Breast (tissue), 4 donors: ENCODE results near the gene TCF21.

DNA sequence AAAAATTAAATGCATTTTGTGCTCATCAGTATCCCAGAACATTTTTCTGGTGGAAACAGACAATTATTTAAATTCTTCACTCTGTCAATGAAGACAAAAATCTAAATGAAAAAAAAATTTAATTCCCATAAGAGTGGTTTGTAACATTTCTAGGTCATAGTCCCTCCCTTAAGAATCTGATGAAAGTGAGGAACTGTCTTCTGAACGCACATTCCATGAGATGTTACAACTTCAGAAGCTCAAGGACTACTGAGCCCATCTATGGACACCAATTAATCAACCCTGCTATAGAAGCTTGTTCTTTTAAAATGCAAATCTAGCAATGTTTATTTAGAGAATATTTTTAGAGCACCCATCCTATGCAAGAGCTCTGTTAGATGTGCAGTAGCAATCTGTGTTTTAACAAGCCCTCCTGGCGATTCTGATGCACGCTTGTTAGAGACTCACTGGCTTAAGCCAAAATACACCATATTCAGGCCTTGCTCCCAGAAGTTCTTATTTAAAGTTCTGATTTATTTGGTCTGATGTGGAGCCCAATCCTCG lies 21.2 kb upstream of the ARG1 start:
- PRO-cap, 3 experiments: no peak in any of the 3 experiments
- RRBS: no CpG with 5 or more reads among the region's 4 CpGs

GRCh38 chr6:131950751-131951019 lies 487 bp downstream of the CCN2 start:
- PRO-cap, 3 experiments: peak in 3 of 3 experiments; most common plus-strand start chr6:131950974 (in 2); most common minus-strand start chr6:131950979 (in 3)
- RRBS: 7% methylated on average over 3 of the region's 36 CpGs

- PRO-cap, 3 experiments: no peak in any of the 3 experiments
- RRBS: no CpG with 5 or more reads among the region's 8 CpGs
Measured at GRCh38 chr6:131980748-131981424, 29.7 kb upstream of the CCN2 start.

DNA sequence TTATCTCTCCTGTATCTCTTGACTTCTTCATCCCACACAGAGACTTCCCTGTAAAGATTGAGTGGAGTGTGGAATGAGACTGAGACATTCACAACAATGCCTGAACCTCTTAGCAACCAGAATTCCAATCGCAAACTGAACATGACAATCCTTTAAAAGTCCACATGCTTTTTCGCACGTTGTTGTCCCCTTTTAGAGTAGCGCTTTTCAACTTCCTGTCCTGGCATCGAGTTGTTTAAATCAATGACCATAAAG lies 194.2 kb upstream of the CCN2 start:
- PRO-cap, 3 experiments: no peak in any of the 3 experiments
- RRBS: no CpG with 5 or more reads among the region's 5 CpGs

- PRO-cap, 3 experiments: no peak in any of the 3 experiments
- RRBS: no CpG with 5 or more reads among the region's 4 CpGs
Measured at GRCh38 chr6:132202553-132202880, 198.8 kb downstream of the MOXD1 start.

- PRO-cap, 3 experiments: no peak in any of the 3 experiments
- RRBS: no CpG with 5 or more reads among the region's 2 CpGs
Measured at GRCh38 chr6:132612275-132612862, 11.7 kb downstream of the TAAR2 start.

GRCh38 chr6:132712338-132712965 lies 1.4 kb downstream of the VNN1 start:
- PRO-cap, 3 experiments: no peak in any of the 3 experiments
- RRBS: no CpG with 5 or more reads among the region's 6 CpGs

DNA sequence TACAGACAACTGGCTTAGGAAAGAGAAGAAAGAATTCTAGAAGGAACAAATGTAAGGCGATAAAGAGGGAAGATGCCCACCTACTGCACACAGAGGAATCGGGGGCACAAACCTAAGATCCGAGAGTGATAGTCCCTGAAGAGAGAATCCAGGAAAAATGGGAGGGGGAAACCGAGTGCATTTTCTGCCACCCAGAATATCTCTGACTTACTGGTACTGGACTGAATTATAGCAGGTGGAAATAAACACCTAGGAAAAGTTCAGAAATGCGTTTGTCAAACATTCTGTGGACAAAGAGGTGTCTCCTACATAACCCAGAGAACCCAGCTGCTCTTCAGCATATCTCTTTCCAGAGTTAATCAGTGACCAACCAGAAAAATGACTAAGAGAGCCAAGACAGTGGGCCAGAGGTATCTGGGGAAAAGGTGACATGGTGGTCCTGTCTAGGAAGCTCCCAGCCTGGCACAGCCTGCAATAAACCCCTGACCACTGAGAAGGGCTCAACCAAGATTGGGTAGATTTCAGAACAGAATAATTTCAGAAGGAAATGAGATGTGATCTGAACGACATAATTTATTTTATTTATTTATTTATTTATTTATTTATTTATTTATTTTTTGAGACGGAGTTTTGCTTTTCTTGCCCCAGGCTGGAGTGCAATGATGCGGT lies 5.9 kb upstream of the VNN1 start:
- PRO-cap, 3 experiments: no peak in any of the 3 experiments
- RRBS: no CpG with 5 or more reads among the region's 8 CpGs

DNA sequence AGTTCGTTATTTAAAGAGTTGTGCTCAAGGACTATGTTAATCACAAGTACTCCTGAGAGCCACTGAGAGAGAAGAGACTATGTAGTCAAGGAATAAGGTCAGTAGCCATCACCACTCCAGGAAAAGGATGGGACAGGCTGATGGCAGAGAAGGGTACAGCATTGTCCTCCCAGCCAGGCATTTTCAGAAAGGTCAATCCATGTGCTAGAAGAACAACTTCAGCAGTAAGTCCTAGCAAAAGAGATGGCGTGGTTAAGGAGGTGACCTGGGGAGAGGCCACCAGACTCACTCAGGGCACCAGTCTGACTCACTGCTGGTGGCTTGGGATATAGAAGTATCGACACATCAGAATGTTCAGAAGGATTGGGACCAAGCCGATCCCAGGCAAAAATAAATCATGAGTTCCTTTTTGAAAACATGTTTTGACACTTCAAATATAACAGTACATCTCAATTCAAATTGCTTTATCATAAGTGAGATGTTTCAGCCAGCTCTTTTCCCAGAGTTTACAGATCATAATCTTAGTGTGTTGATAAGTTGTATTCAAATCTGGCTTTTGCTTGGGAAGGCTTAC lies 6.5 kb downstream of the RPS12 start:
- PRO-cap, 3 experiments: no peak in any of the 3 experiments
- RRBS: no CpG with 5 or more reads among the region's 4 CpGs

DNA sequence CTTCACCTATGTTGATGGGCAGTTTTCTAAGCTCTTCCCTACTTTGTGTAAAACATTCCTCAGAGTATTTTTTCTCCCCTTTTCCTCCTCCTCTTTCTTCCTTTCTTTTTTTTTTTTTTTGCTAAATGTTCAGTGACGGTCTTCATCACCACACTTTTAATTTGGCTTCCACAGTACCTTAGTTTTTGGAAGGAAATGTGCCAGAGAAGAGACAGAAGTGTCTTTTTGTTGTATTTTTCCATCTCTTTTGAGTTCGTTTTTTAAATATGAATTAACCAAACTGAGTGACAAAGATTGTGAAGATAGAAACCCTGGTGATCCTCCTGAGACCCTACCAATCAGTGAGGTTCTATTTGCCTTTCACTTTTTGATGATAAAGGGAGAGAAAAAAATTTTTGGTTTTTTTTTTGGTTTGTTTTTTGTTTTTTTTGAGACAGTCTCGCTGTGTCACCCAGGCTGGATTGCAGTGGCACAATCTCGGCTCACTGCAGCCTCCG lies 7.1 kb downstream of the RPS12 start:
- PRO-cap, 3 experiments: no peak in any of the 3 experiments
- RRBS: no CpG with 5 or more reads among the region's 5 CpGs

GRCh38 chr6:133609395-133610086 lies 279.4 kb upstream of the TCF21 start:
- PRO-cap, 3 experiments: no peak in any of the 3 experiments
- RRBS: no CpG with 5 or more reads among the region's 2 CpGs

DNA sequence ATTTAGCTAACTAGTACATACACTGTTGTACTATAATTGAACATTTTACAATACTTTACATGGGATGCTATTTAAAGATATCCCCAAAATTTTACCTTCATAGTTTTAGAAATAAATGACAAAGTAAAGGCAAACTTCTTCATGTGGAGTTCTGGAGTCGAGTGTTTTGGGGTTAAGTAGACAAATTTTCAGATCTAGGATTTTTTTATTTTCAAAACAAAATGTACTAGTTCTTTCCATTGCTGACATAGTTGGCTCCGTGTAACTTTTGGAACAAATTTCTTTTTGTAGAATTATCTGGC lies 131.7 kb upstream of the TCF21 start:
- PRO-cap, 3 experiments: no peak in any of the 3 experiments
- RRBS: no CpG with 5 or more reads among the region's 2 CpGs

GRCh38 chr6:133888681-133889623 lies at the start of gene TCF21:
Gene TCF21 (plus strand): TSS chr6:133889113.
- PRO-cap, 3 experiments: no peak in any of the 3 experiments
- RRBS: 6% methylated on average over 2 of the region's 33 CpGs

- PRO-cap, 3 experiments: no peak in any of the 3 experiments
- RRBS: no CpG with 5 or more reads among the region's 53 CpGs
Measured at GRCh38 chr6:133895433-133896697, 7.0 kb downstream of the TCF21 start.

GRCh38 chr6:133953540-133954819 lies 956 bp downstream of the TBPL1 start:
- PRO-cap, 3 experiments: no peak in any of the 3 experiments
- RRBS: under 1% methylated on average over 4 of the region's 30 CpGs

- PRO-cap, 3 experiments: no peak in any of the 3 experiments
- RRBS: no CpG with 5 or more reads among the region's 3 CpGs
Measured at GRCh38 chr6:134346466-134346821, 28.5 kb upstream of the SGK1 start.

DNA sequence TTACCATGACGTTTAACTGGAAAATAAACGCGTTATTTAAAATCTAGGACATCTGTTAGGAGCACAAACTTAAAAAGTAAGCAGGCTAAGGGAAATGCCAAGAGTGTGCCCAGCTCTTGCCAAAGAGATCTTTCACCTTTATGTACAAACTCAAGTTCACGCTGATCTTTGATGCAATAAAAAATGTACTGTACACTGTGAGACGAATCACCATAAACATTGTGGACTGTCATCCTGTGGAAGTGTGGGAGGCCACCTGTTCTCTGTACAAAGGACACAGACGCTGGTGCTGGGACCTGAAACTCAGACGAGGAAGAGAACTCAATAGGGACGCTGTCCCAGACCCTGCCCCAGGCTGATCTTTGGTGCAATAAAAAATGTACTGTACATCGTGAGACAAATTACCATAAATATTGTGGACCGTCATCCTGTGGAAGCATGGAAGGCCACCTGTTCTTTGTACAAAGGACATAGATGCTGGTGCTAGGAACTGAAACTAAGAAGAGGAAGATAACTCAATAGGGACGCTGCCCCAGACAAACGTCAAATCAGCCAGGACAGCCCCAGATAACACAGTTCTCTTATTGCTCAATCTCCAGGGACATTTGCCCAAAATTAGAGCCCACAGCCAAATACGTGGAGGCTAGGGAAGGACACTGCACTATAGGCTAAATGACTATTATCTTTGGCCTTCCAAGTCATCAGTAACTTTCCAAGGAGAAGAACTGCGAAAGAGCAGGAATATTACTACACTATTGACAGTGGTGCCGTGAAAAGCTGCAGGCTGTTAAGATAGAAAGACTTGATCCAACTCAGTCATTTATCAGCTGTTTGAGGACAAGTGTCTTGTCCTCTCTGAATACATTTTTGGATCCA lies 312.8 kb upstream of the SGK1 start:
- PRO-cap, 3 experiments: no peak in any of the 3 experiments
- RRBS: no CpG with 5 or more reads among the region's 15 CpGs

- PRO-cap, 3 experiments: no peak in any of the 3 experiments
- RRBS: no CpG with 5 or more reads among the region's 30 CpGs
Measured at GRCh38 chr6:134632913-134633653, 315.2 kb upstream of the SGK1 start.

DNA sequence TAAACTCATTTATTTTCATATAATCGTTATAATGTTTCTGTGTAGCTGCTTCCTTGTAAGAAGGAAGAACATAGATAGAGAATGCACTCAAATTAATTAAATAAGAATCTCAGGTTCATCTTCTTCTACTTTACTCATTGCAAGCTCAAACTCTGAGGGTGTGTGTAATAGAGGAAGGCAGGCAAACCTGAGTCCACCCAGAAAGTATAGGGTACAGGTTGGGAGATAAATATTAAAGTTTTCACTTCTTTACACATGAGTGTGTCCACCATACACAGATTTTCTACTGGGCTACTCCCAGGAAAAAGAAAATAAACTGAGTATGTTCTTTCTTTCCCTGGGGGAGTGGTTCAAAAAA lies 305.7 kb downstream of the ALDH8A1 start:
- PRO-cap, 3 experiments: no peak in any of the 3 experiments
- RRBS: no CpG with 5 or more reads among the region's 1 CpG

DNA sequence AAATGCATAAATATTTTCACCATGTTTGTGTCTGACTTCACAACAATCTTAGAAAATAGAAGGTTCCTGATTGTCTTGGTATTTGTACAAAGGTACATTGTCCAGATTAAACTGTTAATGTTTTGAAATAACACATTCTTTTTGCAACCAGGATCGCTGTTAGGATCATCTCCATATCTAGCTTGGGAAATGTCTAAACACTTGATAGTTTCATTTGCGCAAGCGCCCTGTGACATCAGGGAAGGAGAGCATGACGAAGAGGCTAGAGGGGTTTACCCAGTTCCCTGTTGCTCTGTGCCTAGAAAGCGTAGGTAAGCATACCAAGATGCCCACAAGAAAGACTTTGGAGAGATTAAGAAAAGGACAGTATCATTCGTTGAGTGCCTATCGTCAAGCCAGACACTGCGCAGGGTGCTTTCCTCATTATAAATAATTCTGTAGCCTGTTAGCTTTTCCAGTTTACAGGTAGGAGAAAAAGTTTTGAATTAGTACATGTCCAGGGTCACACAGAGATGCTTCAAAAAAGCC lies 19.4 kb downstream of the ALDH8A1 start:
- PRO-cap, 3 experiments: no peak in any of the 3 experiments
- RRBS: no CpG with 5 or more reads among the region's 8 CpGs